Parietal lobe (tissue), 2 donors: ENCODE measurements around the gene MRPS23.

- RAMPAGE, long total RNA, result no peak
Observed at GRCh38 chr17:56172300-56173207, 19.3 kb downstream of the ANKFN1 start.

- RAMPAGE, long total RNA, result no peak
Observed at GRCh38 chr17:56836720-56837134, 2.8 kb downstream of the DGKE start.

DNA sequence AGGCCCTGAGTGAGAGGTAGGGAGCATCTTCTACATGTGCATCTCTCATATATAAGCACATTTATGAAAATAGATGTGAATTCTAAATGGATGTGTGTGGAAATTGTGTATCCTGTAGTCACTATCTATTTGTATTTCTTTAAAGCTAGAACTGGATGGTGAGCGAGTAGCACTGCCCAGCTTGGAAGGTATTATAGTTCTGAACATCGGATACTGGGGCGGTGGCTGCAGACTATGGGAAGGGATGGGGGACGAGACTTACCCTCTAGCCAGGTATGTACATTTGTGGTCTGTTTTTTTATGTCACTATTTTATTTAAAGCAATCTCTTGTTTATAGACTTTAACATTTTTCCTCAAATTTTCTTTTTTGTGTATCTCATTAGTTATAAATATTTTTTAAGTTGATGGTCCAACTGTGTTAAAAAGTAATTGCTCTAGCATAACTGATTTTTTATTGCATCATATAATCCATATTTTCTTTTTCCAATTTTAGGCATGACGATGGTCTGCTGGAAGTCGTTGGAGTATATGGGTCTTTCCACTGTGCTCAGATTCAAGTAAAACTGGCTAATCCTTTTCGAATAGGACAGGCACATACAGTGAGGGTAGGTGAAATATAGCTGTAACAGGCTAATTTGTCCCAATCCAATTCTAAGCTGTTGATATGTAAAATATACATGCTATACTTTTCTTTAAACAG is 27.8 kb downstream of the DGKE start:
- RAMPAGE, long total RNA, result no peak

- RAMPAGE, long total RNA, result no peak
Observed at GRCh38 chr17:56888095-56889067, 25.5 kb downstream of the TRIM25 start.

GRCh38 chr17:56950650-56951089 is 10.2 kb downstream of the COIL start:
- RAMPAGE, long total RNA, result no peak

GRCh38 chr17:56985468-56985695 is 7.5 kb downstream of the SCPEP1 start:
- RAMPAGE, long total RNA, result no peak

DNA sequence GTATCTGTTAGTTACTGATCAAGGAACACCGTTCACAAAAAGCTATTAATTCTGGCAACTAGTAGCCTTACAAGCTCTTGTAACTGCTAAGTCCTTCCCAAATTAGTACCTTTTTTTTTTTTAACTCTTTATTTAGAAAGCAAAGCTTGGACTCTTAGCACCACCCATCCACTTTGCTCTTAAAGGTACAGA is 1.5 kb downstream of the AKAP1 start:
- RAMPAGE, long total RNA, result no peak

GRCh38 chr17:57259833-57260154 is 3.5 kb downstream of the MSI2 start:
- RAMPAGE, long total RNA, result no peak

- RAMPAGE, long total RNA, result no peak
Observed at GRCh38 chr17:57311806-57312319, 55.5 kb downstream of the MSI2 start.

DNA sequence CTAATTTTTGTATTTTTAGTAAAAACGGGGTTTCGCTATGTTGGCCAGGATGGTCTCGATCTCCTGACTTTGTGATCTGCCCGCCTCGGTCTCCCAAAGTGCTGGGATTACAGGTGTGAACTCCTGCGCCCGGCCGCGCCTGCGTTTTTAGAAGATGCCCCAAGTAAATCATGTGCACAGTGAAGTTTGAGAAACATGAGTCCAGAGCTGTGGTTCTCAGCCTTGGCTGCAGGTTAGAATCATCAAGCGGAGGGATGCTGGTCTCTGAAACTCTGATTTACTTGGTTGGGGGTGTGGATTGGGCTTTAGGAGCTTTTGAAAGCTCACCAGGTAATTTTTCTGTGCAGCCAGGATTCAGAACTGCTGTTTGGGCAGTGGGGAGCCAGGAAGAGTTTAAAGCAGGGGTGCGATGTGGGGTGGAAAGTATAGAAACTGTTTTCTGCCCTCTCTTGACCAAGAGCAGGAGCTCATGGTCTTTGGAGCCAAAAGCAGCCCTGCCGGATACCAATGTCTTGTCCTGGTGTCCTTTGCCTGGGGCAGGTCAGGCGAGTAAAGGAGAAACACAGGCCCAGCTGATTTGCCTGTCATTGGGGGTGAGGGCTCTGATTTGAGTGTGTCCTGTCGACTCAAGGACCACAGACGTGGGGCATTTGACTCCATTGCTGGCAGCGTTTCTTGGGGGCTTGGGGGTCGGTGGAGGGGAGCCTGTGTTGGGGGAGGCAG is 58.6 kb downstream of the MSI2 start:
- RAMPAGE, long total RNA, result no peak

DNA sequence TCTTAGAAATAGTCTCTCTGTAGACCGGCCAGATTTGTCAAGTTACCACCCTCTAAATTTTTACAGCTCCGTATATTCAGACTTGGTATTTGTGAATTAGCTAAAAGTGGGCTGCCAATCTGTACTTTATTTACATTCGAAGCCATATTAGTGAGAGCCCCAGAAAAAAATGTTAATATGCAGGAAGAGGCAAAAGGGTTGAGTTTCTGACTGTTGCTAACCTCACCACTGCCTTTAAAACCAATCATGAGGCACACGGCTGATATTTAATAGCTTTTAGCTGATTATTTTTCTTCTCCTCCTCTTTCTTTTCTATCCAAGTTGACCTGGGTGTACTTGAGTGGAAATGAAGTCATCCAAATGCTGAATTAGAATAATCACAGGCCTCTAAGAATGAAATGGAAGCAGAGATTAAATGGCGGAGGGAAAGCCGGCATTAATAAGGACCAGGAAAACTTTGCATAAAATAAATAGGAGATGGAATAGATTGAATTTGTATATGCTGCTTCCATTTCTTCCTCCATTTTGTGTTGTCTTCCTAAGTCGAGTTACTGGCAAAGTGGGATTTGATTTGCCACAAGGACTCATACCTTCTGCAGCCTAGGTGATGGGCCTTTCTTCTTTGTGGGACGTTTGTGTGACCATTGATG is 152.8 kb downstream of the MSI2 start:
- RAMPAGE, long total RNA, result no peak

- RAMPAGE, long total RNA, result no peak
Observed at GRCh38 chr17:57424476-57425477, 168.5 kb downstream of the MSI2 start.

DNA sequence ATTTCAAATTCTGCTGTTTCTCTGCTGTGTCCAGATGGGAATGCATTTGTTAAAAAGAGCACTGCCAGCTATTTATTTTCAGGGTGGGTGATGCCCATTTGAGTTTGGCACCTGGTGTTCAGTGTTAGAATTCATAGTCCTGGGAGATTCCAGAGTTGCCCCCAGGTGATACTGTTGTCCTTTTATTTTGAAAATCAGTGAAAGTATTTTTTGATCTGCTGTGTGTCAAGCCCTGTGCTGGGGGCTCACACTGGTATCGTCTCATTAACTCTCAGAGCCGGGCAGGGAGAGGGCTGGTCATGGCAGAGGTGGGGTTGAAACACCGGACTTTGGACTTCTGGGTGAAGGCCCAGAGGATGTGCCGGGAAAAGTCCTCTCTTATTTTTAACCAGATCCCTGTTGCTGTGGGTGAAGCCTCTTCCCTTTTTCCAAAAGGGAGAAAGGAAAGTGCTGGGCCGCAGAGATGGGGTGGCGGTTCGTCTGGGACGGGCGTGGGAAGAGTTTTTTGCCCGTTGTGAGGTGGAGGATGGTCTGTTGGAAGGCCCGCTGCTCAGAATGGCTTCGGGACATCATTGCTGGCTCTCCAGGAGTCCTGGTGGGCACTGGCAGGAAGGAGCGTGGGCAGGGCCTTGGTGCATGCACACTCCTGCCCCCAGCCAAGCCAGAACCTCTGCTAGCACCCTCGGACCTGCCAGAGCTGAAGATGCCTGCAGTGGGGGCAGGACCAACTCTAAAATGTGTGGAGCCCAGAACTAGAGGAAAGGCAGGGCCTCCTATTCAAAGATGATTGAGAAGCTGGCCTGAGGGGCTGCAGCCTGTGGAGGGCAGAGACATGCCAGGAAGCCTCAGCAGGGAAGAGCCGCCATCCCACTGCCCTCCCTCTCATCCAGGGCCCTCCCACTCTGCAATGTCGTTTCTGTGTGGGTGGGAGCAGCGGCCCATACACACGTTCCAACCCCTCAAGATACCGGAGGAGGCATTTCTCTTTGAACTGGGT is 213.3 kb downstream of the CCDC182 start:
- RAMPAGE, long total RNA, result no peak

DNA sequence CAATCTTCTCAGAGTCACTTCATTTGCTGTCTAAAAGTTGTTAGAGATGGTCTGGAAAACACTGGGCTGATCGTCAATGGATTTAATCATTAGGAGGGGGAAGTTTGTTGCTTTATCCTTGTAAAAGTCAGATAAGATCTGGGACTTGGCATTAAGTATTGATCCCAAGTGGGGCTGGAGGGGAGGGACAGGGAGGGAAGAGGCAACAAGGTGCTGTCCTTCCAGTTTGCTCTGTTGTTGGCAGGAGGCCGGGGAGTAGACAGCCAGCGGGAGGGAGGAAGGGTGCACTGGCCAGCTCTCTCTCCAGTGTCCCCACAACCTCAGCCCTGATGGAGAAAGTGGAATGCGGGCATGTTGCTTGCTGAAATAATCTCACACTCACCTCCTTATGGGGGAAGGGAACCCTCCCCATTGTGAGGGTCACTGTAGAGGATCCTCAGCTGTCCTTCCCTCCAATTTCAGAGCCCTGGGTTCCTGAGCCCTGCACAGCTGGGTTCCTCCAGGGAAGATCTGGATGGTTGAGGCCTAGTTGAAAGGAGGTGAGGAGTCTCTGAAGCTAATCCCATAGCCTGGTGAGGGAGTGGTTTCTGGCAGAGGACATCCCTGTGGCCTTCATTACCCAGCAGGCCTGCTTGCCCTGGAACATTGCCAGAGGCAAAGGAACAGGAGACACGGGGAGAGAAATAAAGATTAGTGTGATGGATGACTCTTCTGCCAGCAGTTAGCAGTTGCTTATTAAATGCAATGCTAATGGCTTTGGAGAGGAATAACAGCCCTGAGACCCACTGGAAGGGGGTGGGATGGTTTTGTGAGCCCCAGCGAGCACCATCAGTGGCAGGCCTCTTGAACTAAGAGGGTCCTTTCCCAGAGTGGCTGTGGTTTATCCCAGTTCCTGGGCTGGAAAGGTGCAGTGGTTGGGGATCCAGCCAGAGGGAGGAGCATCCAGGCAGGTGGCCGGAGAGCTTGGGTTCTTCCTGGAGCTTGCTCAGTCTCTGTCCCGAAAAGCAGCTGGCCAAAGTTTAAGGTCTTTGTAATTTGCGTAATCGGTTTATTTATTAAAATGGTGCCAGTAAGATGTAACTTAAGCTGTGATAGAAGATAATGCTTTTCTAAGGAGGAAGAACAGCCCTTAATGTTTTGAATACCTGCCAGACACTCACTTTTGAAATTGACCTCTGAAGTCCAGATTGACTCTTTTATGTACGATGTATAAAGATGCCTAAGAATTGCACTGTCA is 209.9 kb downstream of the CCDC182 start:
- RAMPAGE, long total RNA, result no peak

GRCh38 chr17:57557641-57558765 is 187.1 kb downstream of the CCDC182 start:
- RAMPAGE, long total RNA, result no peak

DNA sequence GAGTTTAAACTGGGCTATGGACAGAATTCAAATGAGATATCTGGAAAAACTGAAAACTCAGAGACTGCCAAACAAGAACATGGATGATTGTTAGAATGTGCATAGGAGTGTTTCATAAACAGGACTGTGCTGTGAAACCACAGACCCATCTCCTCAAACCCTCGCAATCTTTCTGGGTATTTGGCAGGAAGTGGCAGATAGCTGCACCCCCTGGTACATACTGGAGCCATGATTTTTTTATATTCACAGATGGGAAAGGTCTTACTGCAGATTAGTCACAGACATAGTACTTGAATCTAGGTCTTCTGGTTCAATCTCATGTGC is 145.0 kb downstream of the CCDC182 start:
- RAMPAGE, long total RNA, result no peak

GRCh38 chr17:57682560-57683559 is 62.2 kb downstream of the CCDC182 start:
- RAMPAGE, long total RNA, result no peak

- RAMPAGE, long total RNA, result no peak
Observed at GRCh38 chr17:57834166-57834855, 15.5 kb downstream of the MRPS23 start.

DNA sequence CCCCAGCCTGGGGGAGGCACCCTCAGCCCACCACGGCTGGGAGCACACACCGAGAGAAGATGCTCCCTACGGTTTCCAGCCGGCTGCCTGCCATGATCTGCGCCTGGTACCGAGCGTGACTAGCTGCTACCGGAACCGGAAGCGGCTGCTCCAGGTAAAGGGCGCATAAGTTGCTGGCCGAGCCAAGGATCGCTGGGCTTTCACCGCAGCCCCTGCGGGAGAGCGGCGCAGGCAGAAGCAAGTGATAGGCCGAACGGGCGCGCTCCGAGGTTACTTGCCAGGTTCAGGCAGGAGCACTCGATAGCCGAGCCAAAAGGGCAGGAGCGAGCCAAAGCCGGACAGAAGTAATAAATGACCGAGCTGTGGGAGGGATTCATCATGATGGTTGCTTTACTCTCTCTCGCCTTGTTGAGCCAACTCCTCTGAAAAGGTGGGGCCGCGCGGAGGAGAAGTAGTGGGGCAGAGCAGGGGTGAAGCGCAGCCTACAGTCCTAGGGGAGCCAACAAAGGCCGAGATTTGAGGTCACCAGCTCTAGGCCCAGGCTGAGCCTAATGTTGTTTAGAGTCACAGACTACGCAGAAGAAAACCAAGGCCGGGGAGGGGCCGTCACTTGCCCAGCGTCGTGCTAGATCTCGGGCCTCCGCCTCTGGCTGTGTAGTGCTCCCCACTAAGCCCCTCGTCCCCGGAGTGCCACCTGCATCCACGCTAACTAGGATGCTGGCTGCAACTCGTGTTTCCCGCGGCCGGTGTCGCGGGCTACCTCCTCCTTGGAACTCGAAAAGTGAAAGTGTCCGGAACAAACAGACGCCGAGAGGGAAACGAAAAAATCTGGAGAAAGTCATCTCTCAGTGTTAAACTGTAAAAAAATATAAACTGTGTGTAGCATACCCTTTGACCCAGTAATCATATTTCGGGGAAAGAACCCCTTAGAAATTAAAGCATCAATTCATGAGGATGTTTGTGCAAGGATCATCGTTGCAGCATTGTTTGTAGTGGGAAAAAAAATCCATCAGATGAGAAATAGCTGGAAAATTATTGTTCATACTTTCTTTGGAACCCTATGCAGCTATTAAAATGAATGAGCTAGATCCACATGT is at the start of gene MRPS23:
Gene MRPS23 (minus strand): TSS at position 128 of the 1,097 bp plus-strand sequence.
- RAMPAGE, long total RNA, result start-site peak on the minus strand centred at position 130 of the sequence, 53 bp wide, 895 and 190 reads in 2 replicates

DNA sequence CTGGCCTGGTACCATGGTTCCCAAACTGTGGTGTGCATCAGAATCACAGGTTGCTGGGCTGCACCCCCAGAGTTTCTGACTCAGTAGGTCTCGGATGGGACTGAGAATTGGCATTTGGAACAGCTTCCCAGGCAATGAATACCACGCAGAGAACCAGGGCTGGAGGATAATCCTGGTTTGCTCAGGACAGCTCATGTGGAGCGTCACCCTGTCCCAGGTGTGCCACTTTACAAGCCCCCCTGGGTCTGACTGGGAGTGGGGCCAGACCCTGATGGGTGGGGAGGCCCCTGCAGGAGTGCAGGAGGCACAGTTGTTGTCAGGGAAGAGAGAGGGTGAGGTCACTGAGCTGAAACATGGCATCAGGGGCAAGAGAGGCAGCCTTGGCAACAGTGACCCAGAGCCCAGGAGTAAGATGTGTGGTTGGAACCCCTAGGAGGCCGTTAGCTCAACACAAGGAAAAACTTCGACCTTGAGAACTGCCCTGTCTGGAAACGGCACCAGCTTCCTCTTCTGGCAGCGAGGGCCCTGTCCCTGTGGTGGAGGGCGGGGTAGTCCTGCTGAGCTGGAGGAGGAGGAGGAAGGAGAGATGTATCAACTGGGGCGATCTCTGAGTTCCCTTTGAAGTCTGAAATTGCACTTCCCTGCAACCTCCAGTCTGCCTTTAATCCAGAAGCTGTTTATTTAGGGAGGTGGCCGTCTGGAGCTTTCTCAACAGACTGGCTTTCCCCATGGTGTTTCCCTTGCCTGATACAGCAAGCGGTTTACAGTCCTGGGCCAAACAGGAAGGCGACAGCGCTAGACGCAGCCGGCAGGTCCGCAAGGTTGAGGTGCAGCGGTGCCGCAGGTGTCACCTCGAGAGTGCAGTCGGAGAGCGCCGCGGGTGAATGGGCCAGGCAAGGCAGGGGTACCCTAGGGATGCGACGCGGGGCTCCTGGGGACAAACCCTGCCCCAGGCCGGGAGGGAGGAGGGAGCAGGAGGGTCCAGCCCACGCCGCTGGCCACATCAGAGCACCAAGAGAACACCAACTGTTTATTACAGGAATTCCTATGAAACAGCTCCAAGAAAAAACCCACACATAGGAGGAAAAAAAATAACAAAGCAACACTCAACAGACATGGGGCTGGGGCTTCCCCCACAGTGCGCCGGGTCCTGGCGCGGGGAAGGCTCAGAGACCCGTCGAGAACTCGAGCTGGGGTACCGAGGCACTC is 11.1 kb upstream of the MRPS23 start:
- RAMPAGE, long total RNA, result no peak